ENCODE measurements around a stretch of chr9.

DNA sequence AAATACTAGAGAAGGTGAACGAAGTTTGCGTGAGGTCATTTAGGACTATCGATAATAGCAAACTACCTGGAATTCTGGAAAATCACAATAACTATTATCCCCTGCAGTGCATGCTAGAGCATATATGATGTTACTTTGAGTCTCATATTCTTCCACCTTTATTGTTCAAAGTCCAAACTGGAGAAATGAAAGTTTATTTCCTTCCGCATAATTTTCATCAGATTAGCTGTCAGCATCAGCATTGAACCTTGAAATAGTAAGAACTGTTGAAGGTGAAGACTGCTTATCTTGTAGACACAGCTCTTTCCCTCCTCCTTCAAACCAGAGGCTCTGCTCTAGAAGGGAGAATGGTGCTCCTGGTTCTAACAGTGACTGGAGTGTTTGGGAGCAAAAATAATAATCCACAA, 170.7 kb downstream of the ZDHHC21 start:
- PRO-cap = no peak
- RAMPAGE, long total RNA, 5 experiments = no peak in any of the 5 experiments
- RRBS = no CpG with 5 or more reads among the region's 4 CpGs

- PRO-cap = no peak
- RAMPAGE, long total RNA, 5 experiments = no peak in any of the 5 experiments
- RRBS = no CpG with 5 or more reads among the region's 3 CpGs
Observed at GRCh38 chr9:14547341-14547706, 145.9 kb downstream of the ZDHHC21 start.

DNA sequence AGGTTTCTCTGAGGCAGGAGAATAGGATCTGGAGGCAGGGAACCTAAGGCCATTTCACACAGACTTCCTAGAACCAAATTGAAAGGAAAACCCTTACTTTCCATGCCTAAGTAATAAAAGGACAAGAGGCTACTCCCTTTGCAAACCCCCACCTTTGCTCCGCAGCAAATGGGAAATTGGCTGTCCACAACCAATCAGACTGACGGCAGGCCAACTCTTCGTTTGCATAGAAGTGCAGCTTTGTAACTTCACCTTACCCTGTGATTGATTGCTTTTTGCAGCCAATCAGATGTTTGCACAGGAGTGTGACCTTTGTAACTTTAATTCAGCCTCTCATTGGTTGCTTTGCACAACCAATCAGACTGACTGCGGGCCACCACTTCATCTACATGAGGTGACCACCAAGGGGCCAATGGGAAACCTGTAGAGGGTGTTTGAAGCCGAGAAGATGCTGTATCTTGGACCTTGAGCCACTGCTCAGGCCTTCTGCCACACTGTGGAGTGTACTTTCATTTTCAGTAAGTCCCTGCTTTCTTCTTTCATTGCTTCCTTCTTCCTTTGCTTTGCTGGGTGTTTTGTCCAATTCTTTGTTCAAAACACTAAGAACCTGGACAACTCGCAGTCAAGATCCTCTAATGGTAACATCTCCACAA, 51.2 kb upstream of the FREM1 start:
- PRO-cap = no peak
- RAMPAGE, long total RNA, 5 experiments = no peak in any of the 5 experiments
- RRBS = no CpG with 5 or more reads among the region's 6 CpGs

DNA sequence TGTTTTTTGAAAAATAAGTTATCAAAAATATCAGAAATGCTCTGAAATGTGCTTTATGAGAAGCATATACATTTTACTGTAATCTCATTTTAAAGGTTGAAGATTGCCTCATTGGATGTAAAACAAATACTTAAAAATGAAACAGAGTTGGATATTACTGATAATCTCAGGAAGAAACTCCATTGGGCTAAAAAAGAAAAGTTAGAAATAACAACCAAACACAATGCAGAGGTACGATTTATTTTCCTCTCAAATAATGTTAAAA, 18.6 kb downstream of the CCDC171 start:
- PRO-cap = no peak
- RAMPAGE, long total RNA, 5 experiments = no peak in any of the 5 experiments
- RRBS = no CpG with 5 or more reads among the region's 1 CpG

GRCh38 chr9:16267203-16267822, 603.2 kb downstream of the BNC2 start:
- PRO-cap = no peak
- RAMPAGE, long total RNA, 5 experiments = no peak in any of the 5 experiments
- RRBS = no CpG with 5 or more reads among the region's 9 CpGs

- PRO-cap = no peak
- RAMPAGE, long total RNA, 5 experiments = no peak in any of the 5 experiments
- RRBS = no CpG with 5 or more reads among the region's 6 CpGs
Observed at GRCh38 chr9:16317077-16317350, 553.5 kb downstream of the BNC2 start.

- PRO-cap = no peak
- RAMPAGE, long total RNA, 5 experiments = no peak in any of the 5 experiments
- RRBS = no CpG with 5 or more reads among the region's 4 CpGs
Observed at GRCh38 chr9:16508589-16509310, 361.7 kb downstream of the BNC2 start.

DNA sequence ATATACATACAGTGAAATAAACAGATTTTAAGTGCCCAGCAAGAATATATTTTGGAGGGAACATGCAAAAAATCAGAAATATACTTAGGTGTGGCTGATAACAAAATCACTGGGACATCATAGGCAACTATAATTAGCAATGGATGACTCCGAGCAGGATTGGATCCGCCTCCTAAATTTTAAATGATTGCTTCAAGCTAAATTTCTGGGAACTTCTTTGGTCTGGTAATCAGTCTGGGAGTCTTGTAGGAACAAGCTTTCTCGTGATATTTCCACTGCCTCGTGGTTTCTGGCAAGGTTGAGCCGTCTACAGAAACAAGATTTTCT, 232.6 kb downstream of the BNC2 start:
- PRO-cap = no peak
- RAMPAGE, long total RNA, 5 experiments = no peak in any of the 5 experiments
- RRBS = no CpG with 5 or more reads among the region's 5 CpGs

DNA sequence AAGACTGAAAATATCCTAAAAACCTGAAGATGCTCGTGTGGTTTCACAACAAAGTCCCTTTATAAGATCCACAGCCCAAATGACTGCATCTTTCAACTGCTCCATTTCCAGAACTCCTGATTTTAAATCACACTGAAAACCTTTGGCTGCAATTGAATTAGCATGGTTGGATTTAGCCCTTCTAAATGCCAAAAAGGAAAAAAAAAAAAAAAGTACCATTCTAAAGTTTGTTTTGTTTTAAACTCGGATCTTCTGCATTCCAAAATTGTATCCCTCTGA, 166.2 kb downstream of the BNC2 start:
- PRO-cap = bidirectional peak, plus-strand start outside the sequence, minus-strand start at position 118 of the sequence
- RAMPAGE, long total RNA, 5 experiments = no peak in any of the 5 experiments
- RRBS = no CpG with 5 or more reads among the region's 2 CpGs

GRCh38 chr9:16727627-16728470, 142.6 kb downstream of the BNC2 start:
- PRO-cap = unidirectional peak, minus-strand start at chr9:16728336
- RAMPAGE, long total RNA, 5 experiments = start-site peak on the minus strand in 1 of 5 experiments, at chr9:16727857-16727964 at its widest, 6 reads per replicate
- RRBS = no CpG with 5 or more reads among the region's 8 CpGs

GRCh38 chr9:16828446-16829319, 41.8 kb downstream of the BNC2 start:
- PRO-cap = unidirectional peak, minus-strand start at chr9:16829124
- RAMPAGE, long total RNA, 5 experiments = no peak in any of the 5 experiments
- RRBS = no CpG with 5 or more reads among the region's 30 CpGs

- PRO-cap = no peak
- RAMPAGE, long total RNA, 5 experiments = no peak in any of the 5 experiments
- RRBS = no CpG with 5 or more reads among the region's 28 CpGs
Observed at GRCh38 chr9:16869872-16870316, 576 bp downstream of the BNC2 start.

DNA sequence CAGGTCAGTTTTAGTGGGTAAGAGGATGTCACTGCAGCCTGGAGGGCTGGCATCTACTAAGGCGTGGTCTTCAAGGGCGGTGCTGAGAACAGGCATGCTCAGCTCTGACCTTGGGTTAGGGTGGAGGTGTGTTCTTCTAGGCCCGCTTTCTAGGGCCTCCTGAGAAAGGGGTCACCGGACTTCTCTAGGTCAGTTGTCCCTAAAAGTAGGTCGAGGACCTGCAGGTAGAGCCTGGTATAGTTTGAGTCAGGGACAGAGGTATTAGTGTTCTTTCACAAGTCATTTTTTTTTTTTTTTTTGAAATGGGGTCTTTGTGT, 25.8 kb downstream of the SH3GL2 start:
- PRO-cap = unidirectional peak, plus-strand start at position 76 of the sequence
- RAMPAGE, long total RNA, 5 experiments = no peak in any of the 5 experiments
- RRBS = no CpG with 5 or more reads among the region's 5 CpGs

DNA sequence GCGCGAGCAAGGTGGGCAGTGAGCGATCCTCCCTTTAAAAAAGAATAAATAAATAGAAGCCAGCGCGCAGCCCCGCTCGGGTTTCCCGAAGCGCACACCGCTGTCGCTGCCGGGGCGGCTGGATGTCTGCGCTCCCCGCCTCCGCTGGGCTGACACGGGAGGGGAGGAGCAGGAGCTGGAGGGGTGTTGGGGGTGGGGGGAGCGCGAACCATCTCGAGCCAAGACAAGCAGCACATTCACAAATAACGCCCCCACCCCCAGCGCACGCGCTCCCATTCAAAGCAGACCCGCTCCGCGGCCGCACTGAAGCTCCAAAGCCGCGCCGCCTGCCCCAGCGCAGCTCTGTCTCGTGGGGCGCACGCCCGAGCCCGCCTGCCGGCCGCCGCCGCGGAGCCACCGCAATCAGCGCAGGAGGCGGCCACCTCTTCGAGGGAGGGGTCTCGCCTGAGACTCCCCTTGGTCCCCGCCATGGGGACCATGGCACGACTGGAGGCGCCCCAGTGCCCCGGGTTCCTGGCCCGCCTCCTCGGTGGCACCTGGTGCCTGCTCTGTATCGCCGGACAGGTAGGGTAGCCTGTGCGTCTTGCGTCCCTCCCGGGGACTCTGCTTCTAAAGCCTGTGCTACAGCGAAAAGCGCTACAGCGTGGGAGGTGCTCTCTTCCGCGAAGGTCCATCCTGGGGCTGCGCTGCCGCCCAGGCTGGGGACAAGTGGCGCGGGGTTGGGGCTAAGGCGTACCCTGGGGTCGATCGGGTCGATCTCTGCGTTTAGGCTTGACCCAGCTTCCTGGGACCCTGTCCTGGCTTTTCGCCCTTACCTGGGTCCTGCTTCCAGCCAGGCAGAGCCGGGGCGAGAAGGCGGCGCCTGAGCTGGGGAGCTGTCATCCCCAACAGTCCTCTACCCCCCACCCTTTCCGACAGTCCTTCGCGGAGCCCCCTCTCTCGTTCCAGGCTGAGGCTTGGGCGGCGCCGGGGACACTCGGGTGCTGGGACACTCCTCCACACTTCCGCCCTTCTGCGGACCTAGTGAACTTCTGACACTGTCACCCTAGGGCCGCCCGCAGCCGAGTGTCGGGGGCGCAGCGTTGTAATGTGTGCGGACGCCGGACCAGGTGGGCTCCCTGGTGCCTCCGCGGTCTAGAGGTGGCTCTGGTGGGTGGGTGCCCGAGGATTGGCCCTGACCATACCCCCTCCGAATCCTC, 327.9 kb downstream of the SH3GL2 start:
- PRO-cap = unidirectional peak, minus-strand start at position 151 of the sequence
- RAMPAGE, long total RNA, 5 experiments = start-site peak on the plus strand in 4 of 5 experiments, centred at positions 351 to 1,019 of the sequence, 5 to 35 reads per replicate
- RRBS = 24% methylated on average over 27 of the region's 100 CpGs

GRCh38 chr9:18438149-18439155, 35.5 kb upstream of the ADAMTSL1 start:
- PRO-cap = no peak
- RAMPAGE, long total RNA, 5 experiments = no peak in any of the 5 experiments
- RRBS = 15% methylated on average over 9 of the region's 41 CpGs

DNA sequence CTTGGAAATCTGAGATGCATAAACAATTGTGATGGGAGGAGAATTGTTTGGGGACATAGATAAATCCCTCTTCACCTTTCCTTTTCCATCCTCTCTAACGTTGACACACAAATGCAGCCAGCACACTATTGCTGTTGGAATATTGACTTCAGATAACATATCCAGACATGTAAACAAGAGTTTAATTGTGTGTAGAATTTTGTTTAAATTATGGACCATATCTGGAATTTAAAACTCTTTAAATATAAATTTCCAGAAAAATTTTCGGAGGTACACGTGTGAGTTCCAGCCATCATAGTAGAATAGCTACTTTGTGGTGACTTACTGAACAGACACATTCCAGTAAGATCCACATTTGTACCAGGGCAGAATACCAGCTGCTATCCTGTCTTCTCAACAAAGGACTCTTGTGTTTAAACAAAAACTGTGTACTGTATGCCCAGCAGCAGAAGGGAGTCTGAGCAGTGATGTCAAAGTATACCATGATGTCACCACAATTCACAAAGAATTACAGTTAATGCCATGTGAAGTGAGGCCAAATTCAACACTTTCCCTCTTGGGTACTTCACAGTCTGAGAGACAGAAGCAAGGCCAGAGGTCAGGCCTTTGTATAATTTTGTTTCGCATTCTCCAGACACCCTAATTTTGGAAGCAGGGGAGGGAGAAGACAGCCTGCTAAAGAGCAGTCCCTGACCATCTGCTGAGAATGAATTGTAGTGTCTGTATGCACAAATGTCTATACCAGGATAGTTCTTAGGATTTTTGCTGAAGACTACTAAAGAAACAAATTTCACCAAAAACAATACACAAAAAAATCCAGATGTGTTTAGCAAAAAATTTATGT, 137.0 kb downstream of the ADAMTSL1 start:
- PRO-cap = no peak
- RAMPAGE, long total RNA, 5 experiments = no peak in any of the 5 experiments
- RRBS = no CpG with 5 or more reads among the region's 4 CpGs

GRCh38 chr9:18822808-18823206, 210.2 kb downstream of the SAXO1 start:
- PRO-cap = no peak
- RAMPAGE, long total RNA, 5 experiments = no peak in any of the 5 experiments
- RRBS = no CpG with 5 or more reads among the region's 7 CpGs

- PRO-cap = no peak
- RAMPAGE, long total RNA, 5 experiments = no peak in any of the 5 experiments
- RRBS = no CpG with 5 or more reads among the region's 5 CpGs
Observed at GRCh38 chr9:19116864-19117398, 10.4 kb downstream of the PLIN2 start.

- PRO-cap = no peak
- RAMPAGE, long total RNA, 5 experiments = no peak in any of the 5 experiments
- RRBS = no CpG with 5 or more reads among the region's 4 CpGs
Observed at GRCh38 chr9:19124567-19125321, 2.5 kb downstream of the PLIN2 start.

DNA sequence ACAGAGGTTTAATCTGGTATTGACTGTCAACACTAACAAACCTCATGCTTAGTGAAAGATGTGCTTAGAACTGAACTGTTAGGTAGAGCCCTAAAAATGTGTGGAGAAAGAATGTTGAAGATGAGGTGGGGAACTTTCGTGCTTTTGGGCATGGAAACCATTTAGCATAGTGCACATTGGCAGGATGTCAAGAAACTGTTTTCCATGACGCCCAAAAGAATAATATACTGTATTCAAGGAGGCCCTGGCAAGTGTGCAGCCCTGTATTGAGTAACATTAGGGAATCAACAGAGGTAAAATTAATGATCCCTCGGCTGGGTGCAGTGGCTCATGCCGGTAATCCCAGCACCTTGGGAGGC, 20.8 kb upstream of the PLIN2 start:
- PRO-cap = no peak
- RAMPAGE, long total RNA, 5 experiments = no peak in any of the 5 experiments
- RRBS = no CpG with 5 or more reads among the region's 4 CpGs

Data from stomach (tissue), 7 donors.